HL-60 (cell line): ENCODE results near the genes ECPAS and GNG10.

DNA sequence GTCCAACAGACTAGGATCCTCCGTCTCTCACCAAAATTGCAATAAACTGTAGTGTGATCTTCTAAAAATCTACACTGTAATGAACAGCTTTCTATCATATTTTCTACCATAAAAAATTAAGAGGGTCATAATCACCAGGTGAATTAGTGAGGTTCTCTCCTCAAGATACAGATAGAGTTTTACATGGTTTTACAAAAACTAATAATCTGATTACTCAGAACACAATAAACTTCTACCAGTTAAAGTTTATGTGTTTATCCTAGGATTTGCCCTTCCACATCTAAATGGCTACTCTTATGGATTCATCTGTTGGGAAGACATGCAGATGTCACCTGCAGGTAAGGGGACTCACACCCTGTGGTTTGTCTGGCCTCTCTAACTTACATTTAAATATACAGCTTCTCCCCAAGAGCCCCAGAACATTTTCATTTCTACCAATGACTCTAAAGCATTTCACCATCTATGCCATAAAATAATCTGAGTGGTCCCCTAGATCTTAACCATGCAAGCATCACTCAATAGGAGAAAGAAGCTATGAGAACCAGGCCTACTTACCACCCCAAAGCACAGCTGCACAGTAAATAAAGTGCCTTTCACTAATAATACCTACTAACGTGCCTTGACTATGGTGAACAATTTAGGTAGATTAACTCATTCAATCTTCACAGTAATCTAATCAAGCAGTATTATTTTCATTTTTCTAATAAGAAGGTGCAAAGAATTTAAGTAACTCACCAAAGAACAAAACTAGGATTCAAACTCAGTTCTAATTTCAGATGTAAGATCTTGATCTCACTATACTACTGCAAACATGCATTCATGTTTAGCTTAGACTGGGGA lies 60.3 kb downstream of the ECPAS start:
- RRBS = no CpG with 5 or more reads among the region's 2 CpGs

DNA sequence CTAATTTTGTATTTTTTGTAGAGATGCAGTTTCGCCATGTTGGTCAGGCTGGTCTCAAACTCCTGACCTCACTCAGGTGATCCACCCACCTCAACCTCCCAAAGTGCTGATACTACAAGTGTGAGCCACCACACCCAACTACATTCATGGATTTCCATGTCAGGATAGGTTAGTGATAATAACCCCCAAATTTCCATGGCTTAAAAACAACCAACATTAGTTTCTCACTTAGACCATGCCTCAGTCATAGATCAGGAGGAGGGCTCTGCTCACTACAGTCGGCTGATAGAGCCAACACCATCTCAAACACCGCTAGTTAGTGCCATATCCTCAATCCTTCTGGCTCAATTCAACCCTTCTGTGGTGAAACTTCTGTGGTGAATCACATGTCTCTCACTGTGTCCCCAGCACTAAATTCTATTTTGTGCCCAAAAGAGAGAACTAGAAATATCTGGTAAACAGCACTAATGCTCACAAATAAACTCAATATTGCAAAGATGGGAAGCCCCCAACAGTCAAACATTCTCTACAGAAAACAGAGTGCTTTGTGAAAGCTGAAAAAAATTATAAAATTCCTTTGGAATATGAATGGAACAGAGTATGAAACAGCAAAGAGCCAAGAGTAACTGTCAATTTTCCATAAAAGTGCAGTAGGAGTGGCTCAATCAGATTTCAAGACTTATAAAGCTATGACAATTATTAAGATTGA lies 21.1 kb downstream of the ECPAS start:
- RRBS = no CpG with 5 or more reads among the region's 3 CpGs

DNA sequence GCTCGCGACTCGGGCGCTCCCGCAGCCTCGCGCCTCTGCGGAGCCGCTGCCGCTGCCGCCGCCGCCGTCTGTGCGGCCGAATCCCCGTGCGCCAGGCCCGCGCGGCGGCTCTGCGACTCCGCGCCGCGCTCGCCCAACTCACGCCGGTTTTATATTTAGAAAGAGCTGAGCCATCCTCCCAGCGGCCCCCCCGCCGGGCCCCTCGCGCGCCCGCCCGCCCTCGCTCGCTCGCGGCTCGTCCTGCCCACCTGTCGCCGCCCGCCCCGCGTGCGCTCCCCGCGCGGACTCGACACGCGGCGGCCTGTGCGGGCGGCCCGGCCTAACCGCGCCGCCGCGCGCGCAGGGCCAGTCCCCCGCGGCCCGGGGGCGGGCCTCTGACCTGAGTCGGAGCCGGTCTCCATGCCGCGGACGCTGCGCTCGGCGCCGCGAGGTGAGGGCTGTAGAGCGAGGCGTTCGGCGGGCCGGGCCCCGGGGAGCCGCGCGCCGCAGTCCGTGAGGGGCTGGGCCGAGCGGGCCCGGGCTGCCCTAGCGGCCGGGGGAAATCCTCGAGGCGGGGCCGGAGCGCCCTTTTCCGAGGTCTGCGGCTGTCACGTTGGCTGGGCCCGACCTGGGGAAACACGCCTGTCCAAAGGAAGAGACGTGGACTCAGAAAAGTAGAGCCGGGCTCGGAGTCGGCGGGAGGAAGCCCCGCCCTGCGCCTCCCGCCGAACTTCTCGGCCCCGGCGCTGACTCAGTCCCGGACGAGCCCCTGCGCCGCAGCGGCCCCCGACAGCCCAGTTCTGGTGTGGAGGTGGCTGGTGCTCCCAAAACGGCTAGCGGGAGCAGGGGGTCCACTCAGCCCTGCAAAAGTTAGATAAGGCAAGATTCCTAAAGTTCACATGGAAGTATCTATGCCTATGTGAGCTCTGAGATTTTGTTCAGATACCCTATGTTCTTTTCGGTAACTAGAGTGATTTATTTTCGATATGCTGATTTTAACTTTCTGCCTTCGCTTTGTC lies at the start of gene ECPAS:
Gene ECPAS, minus strand, starts transcription at position 647 of the 998 bp plus-strand sequence.
- RRBS = 3% methylated on average over 57 of the region's 128 CpGs

- RRBS = no CpG with 5 or more reads among the region's 3 CpGs
Observed at GRCh38 chr9:111516001-111516624, 8.9 kb upstream of the ZNF483 start.

- RRBS = no CpG with 5 or more reads among the region's 5 CpGs
Observed at GRCh38 chr9:111526009-111526224, 938 bp downstream of the ZNF483 start.

DNA sequence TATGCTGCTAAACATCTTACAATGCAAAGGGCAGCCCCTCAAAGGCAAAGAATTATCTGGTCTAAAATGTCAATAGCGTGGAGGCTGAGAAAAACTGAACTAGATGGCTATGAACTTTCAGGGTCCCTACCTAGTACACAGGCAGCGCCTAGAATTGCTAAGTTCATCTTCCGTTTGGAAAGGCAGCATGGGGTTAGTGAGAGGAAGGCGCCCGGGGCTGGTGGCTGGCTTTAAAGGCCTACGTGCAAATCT lies 463 bp upstream of the DNAJC25 start:
- RRBS = no CpG with 5 or more reads among the region's 6 CpGs

- RRBS = no CpG with 5 or more reads among the region's 6 CpGs
Observed at GRCh38 chr9:111632134-111632613, 1.0 kb downstream of the DNAJC25 start.

DNA sequence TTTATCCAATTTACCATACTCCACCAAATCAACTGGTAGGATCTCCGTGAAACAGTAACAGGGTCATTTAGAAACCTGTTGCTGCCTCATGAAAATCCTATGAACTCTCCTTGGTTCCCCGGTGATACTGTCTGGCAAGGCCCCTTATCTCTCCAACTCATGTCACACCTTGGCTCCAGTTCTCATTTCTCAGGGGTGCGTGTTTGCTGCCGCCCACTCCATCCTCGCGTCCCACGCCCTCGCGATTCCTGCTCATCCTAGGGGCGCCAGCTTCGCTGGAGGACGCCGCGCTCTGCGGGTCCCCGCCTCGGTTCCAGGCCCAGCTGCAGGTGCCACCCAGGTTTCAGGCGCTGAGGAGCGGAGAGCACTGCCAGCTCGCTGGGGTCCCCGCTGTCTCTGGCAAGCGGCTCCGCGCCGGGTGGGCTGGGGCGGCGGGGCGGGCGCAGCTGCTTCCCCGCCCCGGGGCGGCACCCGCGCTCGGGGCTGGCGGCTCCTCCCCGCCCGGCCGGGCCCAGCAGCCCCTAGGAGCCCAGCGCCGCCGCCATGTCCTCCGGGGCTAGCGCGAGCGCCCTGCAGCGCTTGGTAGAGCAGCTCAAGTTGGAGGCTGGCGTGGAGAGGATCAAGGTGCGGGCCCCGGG lies at the start of gene GNG10:
Gene GNG10, plus strand, starts transcription at position 514 of the 638 bp plus-strand sequence.
- RRBS = 2% methylated on average over 22 of the region's 50 CpGs

GRCh38 chr9:111678064-111678799 lies 16.8 kb downstream of the GNG10 start:
- RRBS = no CpG with 5 or more reads among the region's 7 CpGs

DNA sequence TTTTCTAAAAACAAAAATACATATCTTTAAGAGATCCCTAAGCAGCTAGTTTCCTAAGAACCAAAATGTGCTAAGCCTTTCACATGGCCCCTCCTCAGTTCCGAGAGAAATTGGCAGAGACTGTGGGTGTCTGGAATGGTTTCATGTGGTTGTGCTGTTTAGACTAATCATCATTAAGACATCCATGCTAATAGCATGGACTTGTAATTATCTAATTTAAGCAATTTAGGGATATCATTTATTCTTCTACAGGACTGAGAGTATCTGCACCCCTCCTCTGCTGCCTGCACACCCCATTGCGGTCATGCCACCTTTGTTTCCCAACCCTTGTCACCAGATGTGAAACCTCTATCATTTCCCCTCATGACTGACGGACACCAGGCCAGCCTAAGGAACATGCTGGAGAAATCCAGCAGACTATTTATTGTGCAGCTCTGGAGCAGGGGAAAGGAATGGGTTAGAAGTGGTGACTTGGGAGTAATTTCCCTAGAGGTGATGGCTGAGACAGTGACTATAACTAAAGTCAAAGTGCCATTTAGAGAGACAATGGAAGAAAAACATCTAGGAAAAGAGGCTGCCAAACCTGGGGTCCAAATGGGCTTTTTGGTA lies 40.6 kb downstream of the UGCG start:
- RRBS = no CpG with 5 or more reads among the region's 3 CpGs

DNA sequence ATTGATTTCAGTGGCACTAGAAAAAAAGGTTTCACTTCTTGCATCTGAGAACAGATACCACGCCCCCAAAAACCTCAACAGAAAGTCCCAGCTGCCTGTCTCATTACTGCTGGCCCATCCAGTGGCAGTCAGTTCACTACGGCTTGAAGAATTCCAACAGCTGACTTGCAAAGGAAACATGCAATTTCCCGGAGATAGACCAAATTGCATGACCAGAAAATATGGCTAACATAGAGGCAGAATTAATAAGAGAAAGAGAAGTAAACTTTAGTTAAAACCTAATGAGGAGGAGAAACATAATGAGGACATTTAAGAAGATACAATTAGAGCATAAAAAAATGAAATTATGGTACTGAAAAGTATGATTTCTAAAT lies 48.7 kb downstream of the UGCG start:
- RRBS = no CpG with 5 or more reads among the region's 3 CpGs

GRCh38 chr9:112040656-112041550 lies 134.2 kb downstream of the SUSD1 start:
- RRBS = no CpG with 5 or more reads among the region's 7 CpGs

DNA sequence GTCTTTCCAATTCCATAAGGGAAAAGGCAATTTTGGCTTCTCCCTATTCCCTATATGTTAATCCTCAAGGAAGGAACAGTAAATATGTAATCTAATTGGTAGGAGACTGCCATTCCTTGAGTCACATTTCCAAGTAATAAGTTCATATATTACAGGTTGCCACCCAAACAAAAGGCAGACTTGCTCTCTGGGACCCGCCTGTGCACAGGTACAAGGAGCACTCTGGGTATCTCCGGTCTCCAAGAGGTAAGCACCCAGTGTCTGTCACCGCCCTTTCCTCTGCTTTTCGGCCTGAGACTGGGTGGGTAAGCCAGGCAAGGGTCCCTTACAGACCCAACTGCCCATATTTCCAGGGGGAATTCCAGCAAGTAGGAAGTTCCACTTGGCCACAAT lies 82.0 kb downstream of the SUSD1 start:
- RRBS = no CpG with 5 or more reads among the region's 4 CpGs

GRCh38 chr9:112169261-112169883 lies 5.7 kb downstream of the SUSD1 start:
- RRBS = no CpG with 5 or more reads among the region's 8 CpGs

DNA sequence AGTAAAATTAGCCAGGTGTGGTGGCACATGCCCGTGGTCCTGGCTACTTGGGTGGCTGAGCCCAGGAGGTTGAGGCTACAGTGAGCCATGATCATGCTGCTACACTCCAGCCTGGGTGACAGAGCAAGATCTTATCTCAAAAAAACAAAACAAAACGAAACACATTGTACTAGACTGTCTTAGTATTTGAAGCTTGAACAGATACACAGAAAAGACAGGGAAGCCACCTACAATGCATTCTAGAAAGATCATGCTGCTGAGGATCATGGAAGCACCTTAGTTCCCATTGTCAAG lies 2.7 kb upstream of the HSDL2 start:
- RRBS = no CpG with 5 or more reads among the region's 2 CpGs

- RRBS = no CpG with 5 or more reads among the region's 3 CpGs
Observed at GRCh38 chr9:112760337-112760698, 9.8 kb downstream of the SNX30 start.

DNA sequence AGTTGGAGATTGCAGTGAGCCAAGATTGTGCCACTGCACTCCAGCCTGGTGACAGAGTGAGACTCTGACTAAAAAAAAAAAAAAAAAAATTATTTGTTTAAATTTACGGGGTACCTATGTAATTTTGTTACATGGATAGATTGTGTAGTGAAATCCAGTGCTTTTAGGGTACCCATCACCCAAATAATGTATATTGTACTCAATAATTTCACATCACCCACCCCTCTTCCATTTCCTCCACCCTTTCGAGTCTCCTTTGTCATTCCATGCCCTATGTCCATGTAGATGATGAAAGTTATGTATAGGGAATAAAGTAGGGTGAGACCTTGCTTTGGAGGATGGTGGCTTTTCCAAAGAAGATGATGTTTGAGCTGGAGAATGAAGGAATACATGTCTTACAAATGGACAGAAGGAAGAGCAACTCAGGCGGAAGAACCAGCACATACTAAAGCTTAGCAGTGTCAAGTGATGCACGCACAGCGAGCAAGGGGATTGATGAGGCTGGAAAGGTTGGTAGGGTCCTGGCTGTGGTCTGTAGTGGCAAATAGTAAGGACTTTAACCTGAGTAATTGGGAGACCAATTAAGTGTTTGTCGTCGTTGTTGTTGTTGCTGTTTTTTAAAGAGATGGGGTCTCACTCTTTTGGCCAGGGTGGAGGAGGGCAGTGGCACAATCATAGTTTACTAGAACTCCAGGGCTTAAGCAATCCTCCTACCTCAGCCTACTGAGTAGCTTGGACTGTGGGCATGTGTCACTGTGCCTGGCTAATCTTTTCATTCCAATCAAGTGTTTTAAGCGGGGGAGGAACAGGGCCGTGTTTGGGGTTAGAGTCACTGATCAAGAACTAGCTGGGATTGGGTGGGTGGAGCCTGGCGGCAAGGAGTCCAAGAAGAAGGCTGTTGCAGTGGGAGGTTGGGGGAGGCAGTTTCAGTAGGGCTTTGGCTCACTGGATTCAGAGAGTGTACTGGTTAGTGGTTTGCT lies 13.5 kb downstream of the SNX30 start:
- RRBS = no CpG with 5 or more reads among the region's 10 CpGs

DNA sequence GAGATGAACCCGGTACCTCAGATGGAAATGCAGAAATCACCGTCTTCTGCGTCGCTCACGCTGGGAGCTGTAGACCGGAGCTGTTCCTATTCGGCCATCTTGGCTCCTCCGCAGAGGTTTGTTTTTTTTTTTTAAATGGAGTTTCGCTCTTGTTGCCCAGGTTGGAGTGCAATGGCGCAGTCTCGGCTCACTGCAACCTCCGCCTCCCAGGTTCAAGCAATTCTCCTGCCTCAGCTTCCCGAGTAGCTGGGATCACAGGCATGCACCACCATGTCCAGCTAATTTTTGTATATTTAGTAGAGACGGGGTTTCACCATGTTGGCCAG lies 53.5 kb downstream of the SNX30 start:
- RRBS = no CpG with 5 or more reads among the region's 14 CpGs

DNA sequence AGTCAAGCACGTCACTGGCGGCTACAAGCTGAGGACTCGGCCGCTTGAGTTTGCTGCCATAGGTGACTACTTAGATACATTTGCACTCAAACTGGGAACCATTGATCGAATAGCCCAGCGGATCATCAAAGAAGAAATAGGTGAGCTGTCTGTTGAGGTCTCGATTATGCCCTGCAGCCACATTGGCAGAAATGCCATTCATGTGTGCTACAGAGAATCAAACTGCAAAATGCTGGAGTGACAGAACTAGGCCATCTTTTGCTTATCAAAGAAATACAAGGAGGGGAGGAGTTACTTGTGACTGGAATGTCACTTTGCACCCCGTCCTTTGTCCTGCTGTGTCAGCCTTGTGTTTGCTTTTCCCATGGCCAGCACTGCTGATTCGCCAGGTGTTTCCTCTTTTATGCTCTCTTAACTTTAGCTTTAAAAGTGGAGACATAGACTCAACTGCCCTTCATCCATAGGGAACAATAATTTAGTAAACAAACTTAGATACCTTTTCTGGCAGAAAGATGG lies 54.3 kb downstream of the SLC46A2 start:
- RRBS = no CpG with 5 or more reads among the region's 9 CpGs